Penis (tissue), 1 donor: ENCODE results near the gene KLRG2.

DNA sequence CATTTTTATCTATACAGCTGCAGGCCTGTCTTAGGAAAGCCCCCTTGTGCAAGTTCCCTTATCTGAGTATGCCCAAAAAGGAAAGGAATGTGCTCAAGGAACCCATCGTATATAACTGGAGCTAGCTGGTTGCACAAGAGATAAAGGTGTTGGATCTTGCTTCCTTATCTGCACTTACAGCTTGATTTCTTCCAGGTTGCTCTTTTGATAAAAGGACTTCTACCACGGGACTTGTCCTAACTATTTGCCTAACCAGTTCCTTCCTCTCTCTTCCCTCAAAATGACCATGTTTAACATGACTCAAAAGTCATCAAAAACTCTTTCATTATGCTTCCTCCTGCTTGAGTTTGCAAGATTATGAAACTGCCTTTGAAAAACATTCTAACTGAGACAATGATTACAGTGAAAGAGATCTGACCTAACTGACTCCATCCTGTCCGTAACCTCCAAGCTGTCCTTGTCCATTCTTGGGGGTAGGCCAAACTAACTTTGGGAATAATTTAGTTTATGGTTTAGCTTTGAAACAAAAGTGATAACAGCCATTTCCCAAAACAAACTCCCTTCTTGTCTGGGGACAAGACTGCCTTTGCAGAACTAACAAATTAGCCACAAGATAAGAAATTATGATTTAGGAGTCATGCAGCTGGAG is 181.5 kb downstream of the AKR1D1 start:
- PRO-cap: no peak

GRCh38 chr7:138755670-138756263 is 42.0 kb upstream of the TMEM213 start:
- PRO-cap: no peak

DNA sequence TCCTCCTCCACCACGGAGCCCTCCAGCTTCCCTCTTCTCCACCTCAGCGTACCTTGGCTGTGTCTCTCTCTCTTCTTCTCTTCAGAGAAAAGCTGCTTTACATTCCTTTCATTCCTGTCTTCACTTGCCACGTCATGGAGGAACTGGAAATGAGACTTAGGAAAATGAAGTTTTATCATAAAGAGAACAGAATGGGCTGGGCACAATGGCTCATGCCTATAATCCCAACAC is 11.8 kb upstream of the TMEM213 start:
- PRO-cap: no peak

DNA sequence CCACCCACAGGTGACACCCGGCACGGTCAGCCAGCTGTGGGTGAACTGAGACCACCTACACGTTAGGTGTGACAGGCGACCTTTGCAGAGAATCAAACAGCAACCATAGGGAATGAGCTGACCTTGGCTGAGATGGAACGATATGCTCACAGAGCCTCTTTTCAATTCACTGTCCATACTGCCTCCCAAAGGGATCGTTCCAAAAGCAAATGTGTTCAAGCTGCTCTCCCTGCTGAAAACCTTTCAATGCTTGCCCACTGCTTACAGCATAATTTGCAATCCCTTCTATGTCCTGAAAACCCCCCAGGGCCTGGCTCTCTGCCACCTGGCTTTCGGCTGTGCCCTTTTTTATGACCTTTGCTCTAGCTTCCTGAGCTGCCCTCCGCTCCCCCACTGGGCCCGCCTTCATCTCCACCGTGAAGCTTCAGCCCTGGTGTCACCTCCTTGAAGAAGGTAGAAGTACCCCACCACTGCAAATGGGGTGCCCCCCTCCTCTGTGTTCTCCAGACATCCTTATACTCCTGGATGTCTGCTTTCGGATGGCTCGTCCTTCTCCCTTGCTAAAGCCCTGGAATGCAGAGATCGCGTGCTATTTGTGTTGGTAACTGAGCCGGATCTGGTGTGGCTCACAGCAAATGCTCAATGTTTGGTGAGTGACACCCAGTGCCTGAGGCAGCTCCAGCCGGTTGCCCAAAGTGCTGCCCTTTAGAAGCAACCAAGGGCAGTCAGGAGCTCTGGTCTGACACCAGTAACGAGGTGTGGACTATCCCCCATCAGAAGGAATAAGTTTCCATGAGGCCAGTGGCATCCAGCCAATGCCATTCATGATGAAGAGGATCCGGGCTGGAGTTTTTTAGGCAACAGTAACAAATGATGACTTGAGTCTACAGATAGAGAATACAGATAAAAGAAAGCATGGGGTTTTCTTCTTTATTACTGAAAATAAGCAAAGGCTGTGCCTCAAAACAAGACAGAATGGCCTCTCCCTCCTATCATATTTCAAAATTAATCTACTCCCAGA is 90.3 kb downstream of the KIAA1549 start:
- PRO-cap: no peak

DNA sequence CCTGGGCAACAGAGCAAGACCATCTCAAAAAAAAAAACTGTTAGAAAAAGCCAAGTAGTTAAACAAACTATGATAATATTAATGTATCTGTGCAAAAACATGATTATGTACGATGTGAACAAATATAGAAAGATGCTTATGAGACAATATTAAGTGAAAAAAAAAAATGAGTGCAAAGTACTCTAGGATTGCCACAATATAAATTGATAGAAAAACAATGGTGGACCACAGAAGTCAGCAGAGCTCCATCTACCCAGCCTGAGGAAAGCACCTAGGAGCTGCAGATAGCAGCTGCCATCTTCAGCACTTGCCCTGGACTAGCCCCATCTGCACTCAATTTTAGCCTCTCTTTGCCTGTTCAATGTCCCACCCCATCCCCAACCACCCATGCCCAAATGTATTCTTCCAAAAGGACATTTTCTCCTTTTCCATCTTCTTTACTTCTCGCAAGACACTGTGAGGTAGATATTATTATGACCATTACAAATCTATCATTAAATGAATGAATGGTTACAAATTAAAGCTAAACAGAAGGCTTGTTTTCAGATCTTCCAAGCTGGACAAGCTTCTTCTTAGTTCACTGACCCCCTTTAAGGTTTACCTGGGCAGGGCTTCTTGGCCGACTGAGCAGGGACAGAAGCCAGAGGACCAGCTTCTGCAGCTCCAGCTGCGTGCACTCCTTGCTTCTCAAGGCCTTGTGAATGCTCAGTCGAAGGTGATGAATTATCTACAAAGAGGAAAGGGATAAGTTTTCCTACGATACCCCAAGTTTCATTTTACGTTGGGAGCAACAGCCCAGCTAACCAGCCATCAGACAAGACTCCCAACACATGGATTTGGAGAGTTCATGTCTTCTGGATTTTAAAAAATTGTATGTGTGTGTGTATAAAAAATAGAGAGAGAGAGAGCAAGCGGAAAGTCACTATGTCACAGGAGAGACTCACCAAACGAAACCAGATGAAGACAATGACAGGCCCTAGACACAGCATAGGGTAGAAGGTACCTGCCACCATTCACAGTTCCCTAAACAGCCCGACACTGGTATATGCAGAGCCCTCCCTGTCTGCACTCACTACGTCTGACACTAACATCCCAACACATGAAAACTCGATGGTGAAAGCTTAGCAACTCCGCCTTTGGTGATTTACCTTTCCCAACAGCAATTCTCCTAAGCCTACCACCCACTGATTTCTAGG is 9.3 kb downstream of the ZC3HAV1L start:
- PRO-cap: no peak

GRCh38 chr7:139094980-139095834 is 14.3 kb downstream of the ZC3HAV1 start:
- PRO-cap: no peak

- PRO-cap: no peak
Measured at GRCh38 chr7:139105083-139105420, 4.5 kb downstream of the ZC3HAV1 start.

- PRO-cap: no peak
Measured at GRCh38 chr7:139107887-139108477, 1.5 kb downstream of the ZC3HAV1 start.

- PRO-cap: no peak
Measured at GRCh38 chr7:139108478-139108545, 1.2 kb downstream of the ZC3HAV1 start.

DNA sequence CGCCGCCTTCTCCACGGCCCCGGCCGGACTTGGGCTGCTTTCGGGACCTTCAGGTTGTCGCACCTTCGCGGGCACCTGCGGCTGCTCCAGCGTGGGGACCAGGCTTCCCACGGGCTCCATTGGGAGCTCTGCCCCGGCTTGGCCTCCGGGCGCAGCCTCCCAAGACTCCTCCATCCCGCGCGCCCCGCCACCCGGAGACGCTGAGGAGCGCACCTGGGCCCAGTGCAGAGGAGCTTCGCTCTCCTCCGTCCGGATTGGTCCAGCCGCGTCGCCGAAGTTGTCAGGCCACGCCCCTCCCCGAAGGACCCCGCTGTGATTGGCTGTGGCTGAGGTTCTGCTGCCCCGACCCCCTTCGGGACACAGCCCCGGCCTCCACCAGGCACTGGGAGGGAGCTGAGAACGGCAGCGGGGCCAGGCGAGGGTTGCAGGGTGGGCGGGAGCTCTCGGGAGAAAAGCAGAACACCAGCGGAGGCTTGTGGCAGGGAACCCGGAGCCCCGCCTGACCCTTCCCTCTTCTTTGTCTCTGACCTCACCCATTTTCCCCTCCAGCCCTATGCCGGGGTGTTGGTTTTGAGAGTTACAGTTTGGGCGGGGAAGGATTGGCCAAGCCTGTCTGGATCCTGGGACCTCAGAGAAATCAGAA is at the start of gene KLRG2:
Gene KLRG2 (minus strand): TSS at position 205 of the 643 bp plus-strand sequence.
- PRO-cap: no peak

GRCh38 chr7:139562438-139563180 is 39.1 kb downstream of the CLEC2L start:
- PRO-cap: no peak

GRCh38 chr7:139687910-139688639 is 89.7 kb downstream of the HIPK2 start:
- PRO-cap: no peak

DNA sequence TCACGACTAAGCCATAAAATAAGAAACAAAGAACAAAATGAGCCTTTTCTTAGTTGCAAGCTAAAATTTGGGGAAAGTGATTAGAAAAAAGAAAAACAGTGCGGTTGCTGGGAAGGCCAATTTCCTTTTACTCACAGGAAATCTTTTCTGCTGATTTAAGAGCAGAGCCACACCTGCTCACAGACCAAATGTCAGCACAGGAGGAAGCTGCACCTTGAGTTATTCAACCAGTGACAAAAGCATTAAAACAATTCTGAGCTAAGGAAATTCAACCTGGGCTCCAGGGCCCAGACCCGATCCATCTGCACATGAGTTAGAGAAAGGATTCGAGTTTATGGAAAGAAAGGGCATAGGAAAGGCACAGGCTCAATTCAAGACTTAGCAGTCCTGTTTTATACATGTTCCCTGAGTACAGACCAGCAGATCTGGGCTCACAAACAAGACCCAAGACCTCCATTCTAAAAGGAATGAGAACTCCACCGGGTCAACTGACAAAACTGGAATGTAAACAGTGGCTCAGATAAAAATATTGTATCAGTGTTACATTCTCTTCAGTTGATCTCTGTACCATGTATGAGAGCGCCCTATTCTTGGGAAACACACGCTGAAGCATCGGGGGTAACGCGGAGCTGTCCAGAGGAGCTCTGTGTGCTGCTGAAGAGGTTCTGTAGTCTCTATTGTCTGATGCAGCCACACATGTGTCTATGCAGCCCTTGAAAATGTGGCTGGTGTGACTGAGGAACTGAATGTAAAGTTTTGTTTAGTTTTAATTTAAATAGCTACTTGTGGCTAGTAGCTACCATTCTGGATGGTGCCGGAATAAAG is 39.9 kb downstream of the HIPK2 start:
- PRO-cap: no peak

DNA sequence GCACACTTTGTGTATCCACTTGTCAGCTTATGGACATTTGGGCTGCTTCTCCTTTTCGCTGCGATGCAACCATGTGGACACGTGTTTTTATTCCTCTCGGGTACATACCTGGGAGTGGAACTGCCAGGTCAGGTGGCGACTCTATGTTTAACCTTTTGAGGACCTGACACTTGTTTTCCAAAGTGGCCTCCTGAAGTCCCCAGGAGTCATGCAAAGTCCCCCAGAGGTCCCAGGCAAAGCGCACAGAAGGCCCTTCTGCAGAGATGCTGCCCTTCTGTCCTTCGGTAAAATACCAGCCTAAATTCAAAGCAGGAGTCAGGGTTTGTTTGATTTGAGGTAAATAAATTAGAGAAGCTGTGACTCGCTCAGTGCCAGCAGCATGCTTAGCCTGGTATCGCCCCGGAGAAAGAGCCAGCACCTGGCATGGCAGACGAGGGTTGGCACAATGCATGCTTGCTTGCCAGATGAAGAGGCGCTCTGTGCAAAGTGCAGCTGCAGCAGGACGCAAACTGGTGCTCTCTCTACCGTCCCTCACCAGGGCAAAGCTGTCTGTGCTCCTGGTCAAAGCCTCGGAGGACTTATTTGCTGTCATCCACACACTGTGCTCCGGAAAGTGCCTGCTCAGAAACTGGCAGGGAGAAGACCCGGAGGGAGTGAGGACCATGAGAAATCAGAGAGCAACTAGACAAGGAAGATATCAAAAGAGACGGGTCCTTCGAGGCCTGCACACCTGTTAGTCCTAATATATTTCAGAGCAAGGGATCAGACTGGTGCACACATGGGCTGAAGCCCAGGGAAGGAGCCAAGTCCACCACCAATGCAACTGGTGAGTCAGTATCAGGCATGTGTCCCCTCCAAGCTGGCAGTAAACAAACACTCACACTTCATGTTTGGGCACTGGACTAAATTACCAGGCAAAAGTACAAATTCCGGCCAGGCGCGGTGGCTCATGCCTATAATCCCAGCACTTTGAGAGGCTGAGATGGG is 37.6 kb downstream of the HIPK2 start:
- PRO-cap: no peak

DNA sequence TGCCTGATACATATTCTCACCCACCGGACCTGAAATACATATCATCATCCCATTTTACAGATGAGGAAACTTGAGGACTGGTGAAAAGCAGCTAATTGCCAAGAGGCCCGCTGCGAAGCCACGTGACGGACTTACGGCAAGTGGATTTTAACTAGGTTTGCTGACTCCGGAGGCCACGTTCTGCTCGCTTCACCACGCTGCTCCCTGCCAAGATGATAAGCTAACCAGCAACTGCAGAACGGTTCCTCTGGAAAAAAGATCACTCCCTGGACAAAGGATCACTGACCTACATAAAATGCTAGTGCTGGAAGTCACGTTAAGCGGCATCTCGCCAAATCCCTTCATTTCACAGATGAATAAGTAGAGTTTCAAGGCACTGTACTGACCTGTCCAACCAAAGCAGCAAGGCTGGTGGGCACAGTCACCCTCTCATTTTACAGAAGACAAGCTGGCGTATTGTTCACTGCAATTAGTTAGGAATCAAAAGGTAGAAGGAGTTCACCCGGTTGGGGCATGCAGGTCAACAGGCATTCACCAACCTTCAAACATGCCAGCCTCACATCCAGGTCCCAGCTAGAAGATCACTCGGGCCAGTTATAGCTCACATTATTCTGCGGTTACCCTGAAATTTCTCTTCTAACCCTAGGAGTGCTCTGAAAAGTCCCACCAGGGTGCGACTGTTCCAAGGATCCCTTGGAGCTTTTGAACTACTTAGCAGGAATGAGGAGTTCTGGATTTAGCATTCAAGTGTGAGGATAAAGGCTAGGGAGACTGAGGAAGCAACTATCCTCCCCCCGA is 33.0 kb downstream of the HIPK2 start:
- PRO-cap: no peak

DNA sequence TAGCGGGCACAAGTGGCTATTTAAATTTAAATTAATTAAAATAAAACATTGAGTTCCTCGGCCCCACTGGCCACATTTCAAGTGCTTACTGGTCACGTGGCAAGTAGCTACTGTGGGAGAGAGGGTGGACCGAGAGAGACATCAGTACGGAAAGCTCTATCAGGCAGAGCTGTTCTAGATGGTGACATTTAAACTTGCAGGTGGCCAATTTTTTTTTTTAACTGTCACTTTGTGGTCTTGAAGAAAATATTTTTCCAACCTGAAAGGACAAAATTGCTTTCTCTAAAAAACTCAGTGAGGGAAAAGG is 30.0 kb downstream of the HIPK2 start:
- PRO-cap: no peak

- PRO-cap: no peak
Measured at GRCh38 chr7:139761991-139762815, 15.6 kb downstream of the HIPK2 start.

- PRO-cap: no peak
Measured at GRCh38 chr7:139844559-139845153, 15.6 kb downstream of the TBXAS1 start.

DNA sequence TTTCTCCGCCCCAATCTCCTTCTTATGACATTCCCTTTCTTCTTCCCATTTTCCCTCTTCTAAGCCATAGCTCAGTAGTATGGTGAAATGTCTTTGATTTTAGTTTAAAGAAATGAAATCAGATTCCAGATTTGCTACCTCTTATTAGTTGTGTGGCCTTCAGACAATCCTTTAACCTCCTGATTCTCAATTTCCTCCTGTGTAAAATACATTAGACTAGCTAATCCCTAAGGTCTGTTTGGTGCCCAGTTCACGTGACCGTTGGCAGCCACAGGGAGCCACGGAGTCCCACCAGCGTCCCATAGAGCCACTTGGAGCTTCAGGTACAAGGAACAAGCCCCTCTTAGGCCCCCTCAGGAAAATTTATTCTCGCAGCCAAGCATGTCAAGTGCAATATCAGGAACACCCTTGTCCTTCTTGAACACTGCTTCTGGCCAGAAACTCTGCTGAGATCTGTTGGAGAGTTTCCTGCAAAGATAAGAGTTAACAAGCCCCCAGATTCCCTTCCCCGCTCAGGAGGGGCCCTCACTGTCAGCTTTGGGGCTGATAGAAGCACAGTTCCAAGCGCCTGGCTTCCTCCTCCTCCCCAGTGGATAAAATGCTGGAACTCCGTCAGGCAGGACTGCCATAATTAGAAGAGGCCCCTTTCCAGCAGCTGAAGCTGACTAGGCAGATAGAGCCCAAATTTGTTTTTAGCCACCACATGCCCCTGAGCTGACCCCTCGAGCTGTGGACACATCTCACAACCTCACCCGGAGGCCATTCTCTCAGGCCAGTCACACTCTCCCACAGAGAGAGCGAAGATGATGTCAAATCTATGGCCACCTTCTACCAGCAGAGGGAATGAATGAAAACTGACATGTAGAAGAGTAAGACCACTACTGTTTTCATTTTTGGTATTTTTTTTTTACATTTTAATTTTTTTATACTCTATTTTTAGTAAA is 89.3 kb downstream of the TBXAS1 start:
- PRO-cap: no peak

- PRO-cap: bidirectional peak, plus-strand start at chr7:140062290, minus-strand start at chr7:140062156
Measured at GRCh38 chr7:140061786-140062448, 834 bp downstream of the PARP12 start.